ENCODE measurements around a stretch of chr7.

GRCh38 chr7:24786722-24787469 lies 29.6 kb upstream of the GSDME start:
- PRO-cap, result no peak

- PRO-cap, result no peak
Measured at GRCh38 chr7:24821351-24822023, 64.2 kb upstream of the GSDME start.

GRCh38 chr7:24895986-24896780 lies 83.8 kb downstream of the OSBPL3 start:
- PRO-cap, result no peak

- PRO-cap, result no peak
Measured at GRCh38 chr7:25025055-25025747, 45.2 kb upstream of the OSBPL3 start.

GRCh38 chr7:25118393-25118956 lies 6.6 kb downstream of the CYCS start:
- PRO-cap, result no peak

- PRO-cap, result no peak
Measured at GRCh38 chr7:25261138-25261559, 32.9 kb upstream of the NPVF start.

- PRO-cap, result no peak
Measured at GRCh38 chr7:25602948-25603874, 374.9 kb upstream of the NPVF start.

DNA sequence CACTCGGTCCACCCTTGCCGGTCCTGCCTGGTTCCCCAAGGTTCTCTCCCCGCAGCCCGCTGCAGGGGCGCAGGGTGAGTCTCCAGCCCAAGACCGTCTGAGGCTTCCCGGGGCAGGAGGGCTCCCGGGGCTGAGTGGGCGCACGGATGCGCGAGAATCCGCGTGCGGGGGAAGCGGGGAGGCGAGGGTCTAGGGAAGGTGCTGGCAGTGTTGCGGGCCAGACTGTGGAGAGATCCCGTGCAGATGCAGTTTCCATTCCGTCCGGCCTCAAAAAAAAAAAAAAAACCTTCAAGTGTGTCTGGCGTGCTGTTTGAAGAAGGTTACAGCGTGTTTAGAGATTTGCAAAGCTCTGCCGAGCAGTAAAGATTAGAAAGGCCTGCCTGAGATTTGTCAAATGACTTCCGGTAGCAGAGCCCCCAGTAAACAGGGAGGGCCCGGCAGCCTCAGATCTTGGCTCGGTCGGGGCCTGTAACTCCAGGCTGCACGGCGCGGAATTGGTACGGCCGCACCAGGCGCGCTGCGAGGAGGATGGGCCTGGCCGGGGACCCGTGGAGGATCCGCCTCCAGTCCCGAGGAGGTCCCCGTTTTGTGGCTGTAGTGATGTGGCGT lies 293.3 kb upstream of the NFE2L3 start:
- PRO-cap, result no peak

DNA sequence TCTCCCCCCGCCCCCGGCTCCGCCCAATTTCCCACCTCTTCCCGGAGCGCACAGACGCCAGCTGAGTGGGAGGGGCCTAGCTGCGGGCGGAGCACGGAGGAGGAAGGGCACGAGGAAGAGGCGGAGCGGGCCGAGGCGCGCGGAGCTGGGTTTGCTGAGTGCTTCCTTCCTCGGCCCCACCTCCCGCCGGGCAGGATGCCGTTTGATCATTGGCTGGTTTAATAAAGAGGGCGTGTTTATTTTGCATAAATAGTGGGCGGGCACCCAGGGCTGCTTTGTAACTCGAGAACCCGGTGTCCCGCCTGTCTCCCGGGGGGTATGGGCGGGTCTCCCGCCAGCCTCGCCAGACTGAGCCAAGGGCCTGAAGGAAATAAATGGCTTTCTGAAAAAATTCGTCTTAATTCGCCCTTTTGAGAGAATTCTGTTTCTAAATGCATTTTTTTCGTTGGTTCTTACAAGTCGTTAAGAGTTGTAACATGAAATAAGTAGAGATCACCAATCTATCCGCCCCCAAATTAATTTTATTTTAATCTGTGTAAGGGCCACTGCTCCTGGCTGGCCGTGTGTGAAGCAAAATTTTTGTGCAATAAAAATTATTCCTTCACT lies 289.4 kb upstream of the NFE2L3 start:
- PRO-cap, result no peak

DNA sequence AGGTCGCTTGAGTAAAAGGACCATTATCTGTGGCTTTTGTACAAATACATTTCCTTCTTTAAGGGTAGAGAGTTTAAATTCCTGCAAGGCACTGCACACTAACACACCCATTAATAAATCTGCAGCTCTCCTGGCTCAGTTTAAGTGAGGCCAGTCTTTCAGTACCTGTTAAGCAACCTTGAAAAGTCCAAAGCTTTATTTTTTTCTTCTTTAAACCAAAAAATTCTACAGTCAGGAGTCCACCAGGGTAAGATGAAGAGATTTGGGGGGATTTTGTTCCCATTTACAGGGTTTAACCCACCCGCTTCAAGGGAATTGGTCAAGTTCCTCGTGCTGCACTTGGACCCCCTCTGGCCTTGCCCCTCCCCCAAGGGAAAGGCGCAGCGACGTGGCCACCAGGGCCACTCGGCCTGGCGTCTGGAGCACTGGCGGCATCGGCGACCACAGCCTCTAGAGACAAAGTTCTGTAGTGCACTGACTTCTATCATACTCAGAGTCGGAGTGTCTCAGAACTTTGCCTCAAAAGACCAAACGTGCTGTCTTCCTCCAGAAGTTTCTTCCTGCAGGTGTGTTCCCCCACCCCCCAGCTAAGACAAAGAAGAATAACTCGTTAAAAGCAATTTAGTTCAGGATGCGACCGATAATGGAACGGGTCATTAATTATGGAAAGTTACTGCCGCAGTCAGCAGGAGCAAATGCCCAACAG lies 202.4 kb upstream of the NFE2L3 start:
- PRO-cap, result no peak

GRCh38 chr7:25951791-25952414 lies 200.1 kb upstream of the NFE2L3 start:
- PRO-cap, result no peak

DNA sequence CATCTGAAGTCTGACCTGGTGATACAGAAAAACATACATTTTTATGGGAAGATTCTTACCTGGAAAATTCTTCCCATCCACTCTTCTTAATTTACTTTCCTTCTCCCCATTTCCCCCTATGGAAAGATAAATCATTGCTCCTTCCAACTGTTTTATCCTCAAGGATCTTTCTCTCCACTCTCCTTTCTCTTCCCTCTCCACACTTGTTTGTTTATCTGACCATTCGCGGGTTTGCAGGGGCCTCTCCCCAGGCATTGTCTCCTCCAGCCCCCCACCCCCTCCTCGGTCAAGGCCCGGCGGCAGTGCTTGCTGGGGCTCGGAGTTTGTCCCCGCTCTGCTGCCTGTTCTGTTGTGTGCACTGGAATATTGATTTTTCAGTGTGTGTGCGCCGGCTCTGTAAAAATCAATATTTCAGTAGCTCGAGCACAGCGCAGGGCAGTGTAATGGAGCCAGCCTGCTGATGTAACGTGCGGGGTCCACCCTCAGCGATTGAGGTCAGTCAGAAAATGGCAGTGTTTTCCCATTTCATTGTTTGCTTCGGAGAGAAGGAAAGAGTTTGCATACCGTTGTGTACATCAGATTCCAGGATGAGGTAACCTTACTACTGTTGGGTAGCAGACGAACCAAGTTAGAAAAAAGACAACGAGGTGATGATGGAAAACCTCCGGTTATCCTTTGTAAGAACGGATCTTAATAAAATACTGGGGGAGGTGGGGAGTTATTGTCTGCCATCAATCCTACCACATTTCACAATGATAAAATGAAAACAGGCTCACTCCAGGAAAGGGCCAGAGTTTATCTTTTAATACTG lies 199.4 kb upstream of the NFE2L3 start:
- PRO-cap, result no peak

- PRO-cap, result no peak
Measured at GRCh38 chr7:26072991-26073899, 78.8 kb upstream of the NFE2L3 start.

DNA sequence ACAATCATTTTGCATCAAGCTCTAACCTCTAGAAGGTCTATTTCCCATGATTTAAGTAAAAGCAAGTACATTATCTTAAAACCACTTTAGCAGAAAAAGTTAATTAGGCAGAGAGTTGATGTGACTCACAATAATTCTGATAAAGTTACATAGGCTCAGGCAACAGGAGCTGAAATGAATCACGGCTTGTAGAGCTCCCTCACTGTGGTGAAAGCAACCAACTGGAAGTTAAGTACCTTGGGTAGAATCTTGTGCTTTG lies 68.9 kb upstream of the NFE2L3 start:
- PRO-cap, result no peak

DNA sequence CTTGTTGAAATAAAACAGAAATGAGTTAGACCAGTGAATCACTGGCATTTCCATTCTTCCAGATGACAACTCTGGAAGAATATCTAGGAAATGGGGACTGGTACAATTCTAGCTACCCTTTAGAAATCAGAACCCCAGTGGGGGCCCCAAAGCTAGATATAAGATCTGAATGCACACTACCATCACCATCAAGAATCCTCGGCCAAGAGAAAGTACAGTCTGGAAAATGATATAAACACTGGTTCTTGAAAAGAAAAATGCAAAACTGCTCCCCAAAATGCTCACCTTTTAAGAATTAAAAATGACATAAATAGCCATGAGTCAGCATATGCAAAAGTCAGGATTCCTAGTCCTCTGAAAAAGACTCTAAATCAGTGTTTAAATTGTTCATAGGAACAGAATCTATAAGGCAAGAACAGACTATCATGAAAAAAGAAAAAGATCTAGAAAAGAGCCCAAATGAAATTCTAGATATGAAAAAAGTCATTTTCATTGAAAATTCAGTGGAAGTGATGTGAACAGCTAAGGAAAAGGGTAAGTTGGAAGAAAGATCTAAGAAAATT lies 19.1 kb downstream of the HNRNPA2B1 start:
- PRO-cap, result no peak

DNA sequence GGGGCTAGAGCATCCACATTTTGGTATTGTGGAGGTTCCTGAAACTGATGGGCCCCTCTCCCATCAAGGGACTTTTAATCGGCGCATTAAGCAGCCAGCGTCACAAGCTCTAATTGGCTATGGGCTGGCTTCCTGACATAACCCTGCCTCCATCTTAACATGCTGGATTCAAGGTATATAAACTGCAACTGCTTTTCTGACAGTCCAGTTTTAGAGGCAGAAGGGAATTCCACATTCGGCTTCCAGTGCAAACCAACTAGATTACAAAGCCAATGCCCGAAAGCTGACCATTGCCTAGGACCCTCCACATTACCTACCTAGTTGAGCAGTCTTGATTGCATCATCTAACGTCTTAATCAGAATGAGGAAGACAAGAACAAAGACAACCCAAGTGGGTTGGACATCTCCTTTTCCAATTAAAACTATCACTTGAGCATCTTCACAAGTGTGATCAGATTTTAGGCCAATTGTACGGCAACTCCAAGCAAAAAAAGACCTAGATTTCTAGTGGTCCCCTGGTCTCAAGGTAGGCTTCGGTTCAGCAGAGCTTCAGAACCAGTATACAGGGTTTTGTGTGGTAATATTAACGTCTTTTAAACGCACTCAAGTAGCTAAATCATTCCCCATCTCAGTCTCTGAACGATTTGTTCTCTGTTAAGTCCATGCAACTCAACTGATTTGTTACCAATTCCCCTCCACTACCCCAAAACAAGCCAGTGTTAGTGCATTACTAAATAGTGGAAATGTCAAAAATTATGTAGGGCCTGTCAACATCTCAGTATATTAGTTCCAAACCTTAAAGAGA lies 12.6 kb downstream of the HNRNPA2B1 start:
- PRO-cap, result no peak

GRCh38 chr7:26188538-26189237 lies 11.9 kb downstream of the HNRNPA2B1 start:
- PRO-cap, result no peak

- PRO-cap, result no peak
Measured at GRCh38 chr7:26420707-26421122, 129.1 kb downstream of the SNX10 start.

DNA sequence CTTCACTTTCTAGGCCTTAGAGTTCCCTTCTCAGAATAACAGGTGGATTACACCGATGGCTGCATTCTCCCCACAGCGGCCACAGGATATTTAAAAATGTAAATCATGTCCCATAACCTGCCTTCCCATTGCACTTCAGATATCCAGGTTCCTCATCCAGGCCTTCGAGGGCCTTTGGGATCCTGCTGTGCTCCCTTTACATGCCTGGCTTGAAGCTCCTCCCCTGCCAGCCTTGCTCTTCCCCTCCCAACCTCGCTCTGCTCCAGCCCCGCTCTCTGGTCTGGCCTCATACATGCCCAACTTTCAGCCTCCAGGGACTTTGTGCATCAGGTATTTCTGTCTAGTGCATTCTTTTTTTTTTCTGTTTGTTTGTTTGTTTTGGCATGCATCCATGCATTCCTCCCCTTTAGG lies 160.3 kb downstream of the SNX10 start:
- PRO-cap, result no peak

- PRO-cap, result no peak
Measured at GRCh38 chr7:27105228-27105844, 2.9 kb upstream of the HOXA2 start.

Data from A673 (cell line).